Calu3 (cell line): Measurements from ENCODE around the genes WNT4 and EPHA8.

GRCh38 chr1:21726844-21727488, 56.0 kb downstream of the USP48 start:
- PRO-cap = no peak

GRCh38 chr1:21749246-21750507, 33.3 kb downstream of the USP48 start:
- PRO-cap = no peak

DNA sequence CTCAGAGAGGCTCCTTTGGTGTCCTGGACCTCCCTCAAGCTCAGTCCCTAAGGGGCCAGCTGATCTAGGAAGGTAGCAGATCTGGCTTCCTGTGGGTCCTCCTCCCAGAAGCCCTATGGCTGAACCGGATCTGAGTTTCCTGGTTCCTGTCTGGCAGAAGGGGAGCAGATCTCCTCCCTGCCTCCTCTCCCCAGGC, 143 bp upstream of the LDLRAD2 start:
- PRO-cap = no peak

DNA sequence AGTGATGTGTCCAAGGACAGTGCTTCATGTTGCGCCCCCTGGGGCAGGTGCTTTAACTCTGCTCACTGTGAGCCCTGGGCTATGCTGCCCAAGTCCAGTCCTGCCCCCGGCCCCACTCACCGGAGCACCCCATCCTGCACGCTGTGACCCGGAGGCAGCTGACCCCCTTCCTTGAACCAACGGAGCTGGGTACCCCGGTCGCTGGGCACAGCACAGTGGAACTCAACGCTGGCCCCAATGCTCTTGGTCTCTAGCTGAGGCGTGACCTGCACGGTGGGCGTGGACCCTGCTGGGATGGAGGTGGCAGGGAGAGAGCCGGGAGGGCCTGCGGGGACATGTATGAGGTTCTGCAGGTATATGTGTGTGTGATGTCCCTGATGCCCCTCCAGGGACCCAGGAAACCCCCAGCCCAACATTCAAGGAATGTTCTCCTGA, 24.6 kb downstream of the LDLRAD2 start:
- PRO-cap = no peak

DNA sequence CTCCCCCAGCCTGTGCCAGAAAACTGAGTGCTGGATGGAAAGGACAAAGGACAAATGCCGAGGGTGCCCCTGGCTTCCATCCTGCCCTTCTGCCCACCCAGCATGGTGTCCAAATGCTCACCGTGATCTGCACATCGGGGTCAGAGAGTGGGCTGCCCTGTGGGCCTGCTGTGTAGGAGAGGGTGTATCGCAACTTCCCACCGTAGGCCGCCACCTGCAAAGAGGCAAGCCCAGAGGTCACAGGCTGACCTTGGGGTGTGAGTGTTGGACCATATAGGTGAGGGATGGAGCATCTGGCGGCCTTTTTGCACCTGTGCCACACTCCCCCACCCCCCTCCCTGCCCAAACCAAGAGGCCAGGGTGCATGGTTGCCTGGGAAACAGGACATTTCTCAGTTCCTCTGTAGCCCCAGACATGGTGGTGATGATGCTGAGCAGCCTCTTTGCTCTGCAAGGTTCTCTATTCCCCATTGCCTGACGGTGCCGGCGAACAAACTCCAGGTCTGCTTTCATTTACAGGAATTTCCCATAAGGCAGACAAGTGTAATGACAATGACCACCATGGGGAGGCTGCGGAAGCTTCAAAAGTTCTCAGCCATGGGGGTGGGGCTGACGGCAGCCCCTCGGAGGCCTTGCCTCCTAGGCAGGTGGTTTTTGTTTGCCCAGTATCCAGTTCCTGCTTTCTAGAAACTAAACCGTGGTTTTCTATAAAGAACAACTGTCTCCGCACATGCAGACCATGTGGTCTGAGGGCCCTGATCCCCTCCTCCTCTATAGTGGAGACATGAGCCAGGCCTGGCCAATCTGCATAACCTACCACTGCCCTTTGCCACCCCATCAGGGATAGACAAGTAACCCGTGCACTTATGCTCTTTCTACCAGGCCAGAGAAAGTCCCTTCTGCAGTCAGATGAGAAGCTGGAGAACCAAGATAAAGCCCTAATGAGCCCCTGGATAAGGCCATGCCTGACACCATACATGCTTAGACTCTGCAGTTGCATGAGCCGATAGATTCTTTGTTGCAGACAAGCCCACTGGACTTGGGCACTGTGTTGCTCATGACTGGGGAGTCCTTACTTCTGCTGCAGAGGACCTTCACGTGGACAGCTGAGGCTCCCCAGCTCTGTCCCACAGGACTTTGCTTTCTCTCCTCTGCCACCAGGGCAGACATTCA, 53.9 kb downstream of the LDLRAD2 start:
- PRO-cap = no peak

DNA sequence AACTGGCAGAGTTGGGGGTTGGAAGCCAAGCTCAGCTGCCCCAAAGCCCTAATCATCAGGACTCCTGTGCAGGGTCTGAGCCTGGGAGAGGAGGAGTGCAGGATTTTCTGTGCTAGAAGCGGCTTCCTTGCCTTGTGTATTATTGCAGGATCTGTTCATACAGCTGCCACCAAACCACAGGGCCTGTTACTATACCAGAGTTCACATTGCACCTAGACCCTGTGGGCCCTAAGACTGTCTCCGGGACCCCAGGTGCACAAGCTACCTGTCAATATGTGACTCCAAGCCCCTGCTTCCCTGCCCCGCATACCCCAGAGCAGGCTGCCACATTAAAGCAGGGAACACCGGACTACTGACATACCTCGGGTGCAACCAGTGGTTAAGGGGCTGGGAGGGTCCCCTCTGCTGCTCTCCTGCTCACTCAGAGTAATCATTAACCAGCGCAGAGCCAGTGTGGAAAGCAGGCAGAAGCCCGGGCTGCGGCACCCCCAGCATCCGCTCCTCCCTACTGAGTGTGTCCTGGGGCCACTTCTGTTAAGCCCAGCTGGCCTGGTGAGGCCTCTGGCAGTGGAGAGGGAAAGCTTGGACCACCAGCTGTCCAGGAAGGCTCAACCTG, 15.8 kb downstream of the HSPG2 start:
- PRO-cap = no peak

GRCh38 chr1:21936510-21936770, 670 bp downstream of the HSPG2 start:
- PRO-cap = no peak

DNA sequence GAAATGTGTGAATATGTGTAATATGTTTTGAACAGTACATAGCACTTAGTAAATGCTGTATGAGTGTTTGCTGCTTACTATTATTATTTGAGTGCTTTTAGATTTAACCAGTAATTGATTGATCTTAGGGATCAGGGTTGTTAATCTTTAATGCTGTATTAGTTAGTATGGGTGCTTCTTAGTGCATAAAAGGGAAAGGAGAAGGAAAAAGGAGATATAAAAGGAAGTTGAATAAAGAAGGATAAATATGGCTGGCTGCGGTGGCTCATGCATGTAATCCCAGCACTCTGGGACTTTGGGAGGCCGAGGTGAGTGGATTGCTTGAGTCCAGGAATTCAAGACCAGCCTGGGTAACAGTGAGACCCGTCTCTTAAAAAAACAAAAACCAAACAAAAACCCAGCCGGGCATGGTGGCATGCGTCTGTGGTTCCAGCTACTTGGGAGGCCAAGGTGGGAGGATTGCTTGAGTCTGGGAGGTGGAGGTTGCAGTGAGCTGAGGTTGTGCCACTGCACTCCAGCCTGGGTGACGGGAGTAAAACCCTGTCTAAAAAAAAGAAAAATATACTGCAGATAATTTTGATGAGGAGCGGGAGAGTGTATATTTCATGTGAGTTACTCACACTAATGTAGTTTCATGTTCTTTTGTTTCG, 24.2 kb downstream of the CDC42 start:
- PRO-cap = no peak

DNA sequence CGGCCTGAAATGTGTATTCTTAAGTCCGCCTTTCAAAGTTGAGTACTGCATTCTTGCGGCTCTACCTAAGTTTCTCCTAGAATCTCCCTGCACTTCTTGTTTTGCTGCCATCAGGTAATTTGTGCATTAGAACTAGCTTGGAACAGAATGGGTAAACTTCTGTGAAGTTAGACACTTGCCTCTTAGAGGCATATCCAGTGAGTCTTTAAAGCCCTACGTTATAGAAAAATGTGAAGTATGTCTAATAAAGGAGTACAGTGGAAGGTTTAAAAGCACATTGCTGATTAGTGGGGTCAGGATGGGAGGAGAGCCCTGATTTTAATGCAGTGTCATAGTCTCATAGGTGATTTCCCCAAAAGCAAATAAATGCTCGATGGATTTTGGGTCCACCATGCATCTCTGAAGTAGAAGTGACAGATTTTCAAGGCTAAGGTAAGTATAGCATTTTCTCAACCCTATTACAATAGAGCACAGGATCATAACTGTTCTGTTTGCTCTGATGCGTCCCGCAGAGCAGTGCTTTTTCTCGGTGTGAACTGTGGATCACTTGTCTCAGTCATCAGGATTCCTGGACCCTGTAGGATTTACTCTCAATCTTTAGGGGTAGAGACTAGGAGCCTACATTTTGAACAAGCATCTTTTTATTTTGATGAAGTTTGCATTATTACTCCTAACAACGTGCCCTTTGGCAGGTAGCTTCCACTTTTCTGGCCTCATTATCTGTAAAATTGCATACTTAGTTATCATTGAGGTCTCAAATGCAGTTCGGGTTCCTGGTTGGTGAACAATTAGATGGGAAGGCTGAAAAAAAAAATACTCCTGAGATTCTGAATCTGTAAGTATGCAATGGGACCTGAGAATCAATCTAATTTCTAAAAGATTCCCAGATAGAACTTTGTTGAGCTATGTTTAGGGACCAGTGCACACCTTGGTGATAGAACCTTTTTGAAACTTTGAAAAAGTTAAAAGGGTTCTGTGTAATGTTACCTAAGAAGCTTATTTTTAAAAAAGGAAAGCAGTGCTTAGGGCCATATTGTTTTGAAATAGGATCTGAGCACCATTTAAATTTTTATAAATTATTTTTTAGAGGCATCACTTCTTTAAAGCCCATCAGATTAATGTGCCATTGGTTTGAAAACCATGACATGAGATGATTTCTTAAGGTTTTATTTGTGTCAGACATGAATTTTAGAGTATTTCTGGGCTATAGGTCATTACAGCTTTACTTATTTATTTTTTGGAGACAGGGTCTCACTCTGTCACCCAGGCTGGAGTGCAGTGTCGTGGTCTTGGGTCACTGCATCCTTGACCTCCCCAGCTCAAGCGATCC, 44.9 kb downstream of the WNT4 start:
- PRO-cap = no peak

GRCh38 chr1:22140577-22141069, 2.3 kb downstream of the WNT4 start:
- PRO-cap = no peak

DNA sequence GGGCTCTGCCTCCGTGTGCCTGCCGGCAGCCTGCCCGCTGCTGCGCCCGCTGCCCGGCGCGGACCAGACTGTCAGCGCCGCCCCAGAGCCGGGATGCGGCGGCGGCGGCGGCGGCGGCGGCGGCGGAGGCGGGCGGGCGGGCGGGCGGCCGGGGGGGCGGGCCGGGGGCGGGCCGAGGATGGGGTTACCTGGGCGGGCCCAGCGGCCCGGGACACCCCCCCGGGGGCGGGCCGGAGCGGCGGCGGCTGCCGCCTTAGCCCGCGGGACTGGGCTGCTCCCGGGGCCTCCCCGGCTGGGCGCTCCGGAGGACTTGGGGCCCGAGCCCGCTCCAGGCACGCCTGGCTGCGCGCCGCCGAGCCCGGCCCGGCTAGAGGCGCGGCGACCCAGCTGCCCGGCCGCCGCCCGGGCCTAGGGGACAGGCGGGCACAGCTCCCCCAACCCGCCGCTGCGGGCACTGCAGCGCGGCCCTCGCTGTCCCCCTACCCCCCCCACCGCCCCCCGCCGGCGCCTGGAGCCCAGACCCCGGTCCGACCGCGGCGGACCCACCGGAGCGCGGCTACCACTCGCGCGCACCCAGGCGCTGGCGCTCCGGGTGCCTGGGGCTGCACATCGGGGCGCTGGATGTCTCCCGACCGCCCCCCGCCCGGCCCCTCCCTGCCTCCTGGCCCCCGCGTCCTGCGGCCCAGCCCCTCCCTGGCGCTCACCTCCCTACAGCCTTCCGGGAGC, at the start of gene WNT4:
Gene WNT4 (minus strand): TSS at position 70 of the 726 bp plus-strand sequence.
- PRO-cap = bidirectional peak, plus-strand start at position 271 of the sequence, minus-strand start at position 70 of the sequence

DNA sequence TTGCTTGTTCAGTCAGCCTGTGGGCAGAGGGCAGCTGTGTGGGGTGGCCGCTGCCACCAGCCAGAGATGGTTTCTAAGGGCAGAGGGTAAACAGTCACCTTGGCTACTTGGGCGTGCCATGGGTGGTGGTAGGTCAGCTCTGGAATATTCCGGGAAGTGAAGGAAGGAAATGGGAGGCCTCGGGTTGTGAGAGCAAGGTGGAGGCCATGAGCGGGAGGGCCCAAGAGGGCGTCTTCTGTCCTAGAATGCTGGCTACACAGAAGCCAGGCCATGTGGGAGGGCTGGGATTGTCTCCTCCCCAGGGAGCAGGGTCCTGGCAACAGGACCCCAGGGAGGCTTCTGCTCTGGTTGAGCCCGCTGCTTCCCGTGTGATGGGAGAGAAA, 20.7 kb upstream of the WNT4 start:
- PRO-cap = no peak

DNA sequence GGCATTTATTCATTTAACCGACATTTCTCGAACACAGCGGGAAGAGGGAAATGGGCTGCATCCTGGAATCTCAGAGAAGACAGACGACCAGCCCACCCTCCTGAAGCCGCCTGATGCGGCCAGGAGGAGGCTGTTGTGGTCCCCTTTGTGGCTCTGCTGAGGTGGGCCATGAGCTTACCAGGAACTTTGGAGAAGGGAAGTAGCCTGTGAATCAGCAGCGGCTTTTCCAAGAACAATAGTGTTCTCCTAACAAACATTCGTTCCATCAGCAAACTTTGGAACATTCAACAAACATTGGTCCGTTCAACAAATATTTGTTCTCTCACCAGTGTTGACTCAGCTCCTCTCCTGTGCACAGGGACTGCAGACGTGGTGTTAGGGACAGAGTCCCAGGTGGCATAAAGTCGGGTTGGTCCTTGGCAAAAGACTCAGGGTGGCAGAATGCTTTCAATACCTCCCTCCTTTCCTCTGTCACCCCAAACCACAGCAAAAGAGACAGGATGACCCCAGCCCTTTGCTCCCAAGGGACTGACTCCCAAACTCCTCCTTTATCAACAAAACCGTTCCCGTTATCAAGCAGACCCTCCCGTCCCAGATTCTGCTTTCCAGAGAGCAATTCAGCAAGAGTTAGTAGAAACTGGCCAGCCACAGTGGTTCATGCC, 103.2 kb upstream of the ZBTB40 start:
- PRO-cap = no peak

DNA sequence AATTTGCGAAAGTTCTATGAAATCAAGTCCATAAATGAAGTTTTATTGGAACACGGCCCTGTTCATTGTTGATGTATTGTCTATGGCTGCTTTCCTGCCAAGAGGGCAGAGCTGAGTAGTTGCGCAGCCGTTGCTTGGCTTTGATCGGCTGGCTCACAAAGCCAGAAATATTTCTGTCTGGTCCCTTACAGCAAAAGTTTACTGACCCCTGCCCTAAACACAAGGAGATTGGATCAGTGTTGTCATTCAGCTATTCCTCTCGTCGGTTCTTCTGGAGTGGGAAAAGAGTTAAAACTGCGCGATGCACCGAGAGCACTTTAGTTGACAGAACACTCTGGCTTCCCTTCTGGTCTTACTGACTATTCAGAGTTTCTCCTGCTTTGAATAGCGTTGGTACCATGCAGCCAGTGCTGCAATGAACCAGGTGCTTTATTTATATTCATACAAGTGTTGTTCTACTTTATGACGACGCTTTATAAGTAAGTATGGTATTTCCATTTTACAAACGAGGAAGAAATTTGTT, 878 bp downstream of the ZBTB40 start:
- PRO-cap = unidirectional peak, minus-strand start at position 117 of the sequence

DNA sequence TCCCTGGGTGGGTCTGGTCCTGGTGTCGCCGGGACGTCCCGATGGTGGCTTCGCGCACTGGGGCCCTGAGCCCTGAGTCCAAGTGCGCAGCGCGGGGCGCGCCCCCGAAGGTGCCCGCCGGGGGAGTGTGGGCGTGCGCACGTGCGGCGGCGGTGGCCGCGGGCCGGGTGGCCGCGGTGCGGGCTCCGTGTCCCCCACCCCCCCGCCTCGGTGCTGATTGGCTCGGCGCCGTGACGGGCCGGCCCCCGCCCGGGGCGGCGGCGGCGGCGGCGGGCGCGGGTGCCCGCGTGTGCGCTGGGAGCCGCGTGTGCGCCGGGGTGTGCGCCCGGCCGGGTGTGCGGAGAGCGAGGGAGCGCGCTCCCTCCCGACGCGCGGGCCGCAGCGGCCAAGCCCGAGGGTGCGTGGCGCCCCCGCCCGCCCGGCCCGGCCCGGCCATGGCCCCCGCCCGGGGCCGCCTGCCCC, at the start of gene EPHA8:
Gene EPHA8 (plus strand): TSS at position 288 of the 462 bp plus-strand sequence.
- PRO-cap = no peak

GRCh38 chr1:22637781-22638209, 1.4 kb downstream of the C1QA start:
- PRO-cap = no peak

DNA sequence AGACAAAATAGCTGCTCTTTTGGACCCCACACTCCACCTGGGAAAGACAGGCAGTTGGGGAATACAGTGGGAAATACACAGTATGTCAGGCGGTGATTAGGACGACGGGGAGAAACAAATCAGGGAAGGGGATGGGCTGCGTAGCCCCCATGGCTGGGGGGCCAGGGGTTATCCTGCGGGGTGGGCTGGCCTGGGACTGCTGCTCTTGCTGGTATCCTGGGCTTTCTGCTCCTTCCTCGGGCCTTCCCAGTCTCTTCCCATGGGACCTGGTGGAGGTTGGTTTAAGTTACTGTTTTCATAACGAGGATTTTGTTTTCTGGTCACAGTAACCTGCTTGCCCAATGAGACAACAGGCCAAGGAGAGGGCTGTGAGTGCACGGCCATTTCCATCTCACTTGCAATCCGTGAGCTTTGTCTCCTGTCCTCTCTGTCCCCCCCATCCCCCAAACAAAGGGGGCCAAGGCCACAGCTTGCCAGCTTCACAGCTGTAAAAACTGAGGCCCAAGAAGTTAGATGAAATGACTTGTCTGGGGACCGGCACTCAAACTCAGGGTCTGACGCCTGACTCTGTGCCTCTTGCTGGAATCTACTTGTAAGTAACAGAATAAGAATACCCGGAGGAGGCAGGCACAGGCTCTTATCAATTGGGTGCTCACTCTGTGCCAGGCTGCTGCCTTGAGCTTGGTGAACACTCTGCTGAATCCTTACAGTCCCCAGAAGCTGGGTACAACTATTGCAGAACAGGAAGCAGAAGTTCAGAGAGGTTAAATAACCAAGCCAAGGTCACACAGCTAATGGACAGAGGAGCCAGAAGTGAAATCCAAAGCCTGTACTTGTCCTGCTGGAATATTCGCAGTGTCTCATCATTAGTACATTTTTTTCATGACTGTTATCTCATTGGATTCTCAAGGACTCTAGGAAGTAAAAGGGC, 85.8 kb downstream of the EPHB2 start:
- PRO-cap = no peak

- PRO-cap = no peak
Measured at GRCh38 chr1:23082247-23082708, 63.0 kb downstream of the KDM1A start.

DNA sequence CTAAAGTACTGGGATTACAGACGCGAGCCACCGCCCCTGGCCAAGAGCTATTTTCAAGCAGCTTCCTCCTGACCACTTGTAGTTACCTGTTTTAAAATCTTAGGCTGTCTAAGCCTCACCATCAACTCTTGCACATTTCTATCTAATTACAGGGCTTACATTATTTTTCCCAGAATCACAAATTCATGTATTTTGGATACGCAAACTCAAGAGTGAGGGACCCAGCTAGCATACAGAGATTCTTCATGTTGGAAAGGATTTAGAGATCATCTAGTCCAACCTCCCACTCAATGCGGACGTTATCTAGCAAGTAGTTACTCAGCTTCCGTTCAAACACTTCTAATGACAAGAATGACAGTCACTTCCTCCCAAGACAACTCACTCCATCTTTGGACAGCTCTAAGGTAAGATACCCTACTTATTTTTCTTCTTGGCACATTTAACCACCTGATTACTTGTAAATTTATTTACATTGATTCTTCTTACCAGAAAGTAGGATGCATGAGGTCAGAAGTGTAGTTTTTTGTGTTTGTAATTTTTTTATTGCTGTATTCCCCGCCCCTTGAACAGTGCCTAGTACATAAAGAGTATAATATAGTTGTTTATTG, 84.0 kb downstream of the KDM1A start:
- PRO-cap = no peak

DNA sequence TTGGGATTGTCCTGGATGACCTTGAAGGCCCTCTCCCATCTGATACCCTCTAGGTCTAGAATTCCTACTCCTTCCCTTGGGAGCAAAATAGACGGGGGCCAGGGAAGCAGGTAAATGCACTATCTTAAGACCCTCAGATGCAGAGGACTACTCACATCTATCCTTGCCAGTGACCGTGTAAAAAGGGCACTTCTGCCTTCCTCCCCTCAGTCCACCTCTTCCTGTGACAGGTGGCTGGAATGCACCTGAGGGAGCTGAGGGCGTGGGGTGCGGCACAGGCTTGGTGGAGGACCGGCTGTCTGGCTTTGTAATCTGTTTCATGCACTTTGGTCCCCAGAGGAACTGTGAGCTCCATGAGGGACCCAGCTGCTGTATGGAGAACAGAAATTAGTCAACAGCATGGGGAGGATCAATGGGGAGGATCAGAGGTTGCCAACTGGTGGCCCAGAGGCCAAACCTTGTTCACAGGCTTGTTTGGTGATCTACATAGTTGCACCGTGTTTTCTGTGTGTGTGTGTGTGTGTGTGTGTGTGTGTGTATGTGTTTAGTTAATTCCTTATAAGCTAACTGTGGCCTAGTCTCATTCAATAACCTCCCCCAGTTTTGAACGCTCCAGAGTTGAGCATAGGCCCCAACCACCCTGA, 29.7 kb downstream of the HTR1D start:
- PRO-cap = no peak